Placental pericyte (primary cell): ENCODE measurements around a stretch of chr3.

DNA sequence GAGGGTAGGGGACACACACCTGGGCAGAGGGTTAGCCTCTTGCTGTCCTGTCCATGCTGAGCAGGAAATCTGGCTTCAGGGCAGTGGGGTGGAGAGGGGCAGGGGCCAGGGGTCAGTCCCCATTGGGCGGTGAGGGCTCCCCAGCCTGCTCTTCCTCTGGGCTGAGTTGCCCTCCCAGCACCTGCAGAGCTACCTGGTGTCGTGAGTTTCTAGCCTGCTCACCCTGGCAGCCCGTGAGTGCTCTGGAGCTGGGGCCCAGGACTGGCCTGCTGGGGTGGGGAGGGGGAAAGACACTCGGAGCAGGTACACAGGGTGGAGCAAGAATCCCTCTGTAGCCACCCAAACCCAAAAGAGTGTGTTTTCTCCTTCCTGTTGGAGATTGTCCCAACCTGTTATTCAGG, 9.1 kb downstream of the FAM3D start:
- CAGE, long polyA plus RNA: no peak

GRCh38 chr3:58657904-58658441, 8.6 kb downstream of the FAM3D start:
- CAGE, long polyA plus RNA: no peak

GRCh38 chr3:60124898-60125234, 1075.0 kb upstream of the CFAP20DC start:
- CAGE, long polyA plus RNA: no peak

DNA sequence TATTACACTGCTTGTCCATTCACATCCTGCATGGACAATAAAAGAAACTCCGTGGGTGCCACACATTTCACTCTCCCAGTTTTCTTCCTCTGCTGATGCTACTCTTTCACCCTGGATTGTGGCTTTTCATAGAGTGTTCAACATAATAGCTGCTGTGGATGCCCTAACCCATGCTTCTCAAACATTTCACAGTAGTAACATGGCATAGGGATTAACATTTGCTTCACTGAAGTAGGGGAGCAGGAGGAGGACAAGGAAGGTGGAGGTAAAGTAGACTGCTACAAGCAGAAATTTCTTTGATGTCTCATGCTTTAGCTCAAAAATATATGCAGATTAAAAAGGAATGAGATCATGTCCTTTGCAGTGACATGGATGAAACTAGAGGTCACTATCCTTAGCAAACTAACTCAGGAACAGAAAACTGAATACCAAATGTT, 993.9 kb downstream of the FHIT start:
- CAGE, long polyA plus RNA: no peak

DNA sequence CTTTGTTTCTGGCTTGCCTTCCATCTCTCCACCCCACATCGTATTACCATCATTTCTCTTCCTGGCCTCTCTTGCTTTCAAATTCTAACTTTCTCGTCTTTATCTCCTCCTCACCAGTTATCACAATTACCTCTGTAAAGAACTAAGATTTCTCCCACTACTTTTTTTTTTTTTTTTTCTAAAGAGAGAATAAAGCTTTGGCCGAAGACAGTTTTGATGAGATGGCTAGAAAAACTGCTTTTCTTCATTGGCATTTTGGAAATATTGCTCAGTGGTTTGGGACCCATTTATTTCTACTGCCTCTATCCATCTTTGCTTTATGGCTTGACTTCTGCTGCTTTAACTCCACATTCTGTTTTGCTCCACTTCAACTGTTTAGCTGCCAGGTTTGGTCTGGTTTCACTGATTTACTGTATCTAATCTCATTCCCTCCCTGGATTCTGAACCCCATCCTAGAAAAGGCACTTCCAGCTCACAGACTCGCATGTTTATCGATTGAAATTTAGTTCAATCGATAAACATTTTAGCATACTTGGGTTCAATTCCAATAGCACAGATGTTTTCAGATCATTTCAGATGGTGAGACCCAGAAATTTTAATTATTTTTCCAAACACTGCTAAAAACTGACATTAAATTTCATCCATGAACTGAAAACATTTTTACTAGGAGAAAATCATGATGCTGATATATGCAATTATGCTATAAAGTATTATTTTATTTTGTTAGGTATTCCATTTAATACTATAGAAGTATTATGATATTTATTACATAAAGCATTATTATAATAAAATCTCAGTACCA, 830.2 kb downstream of the FHIT start:
- CAGE, long polyA plus RNA: no peak

DNA sequence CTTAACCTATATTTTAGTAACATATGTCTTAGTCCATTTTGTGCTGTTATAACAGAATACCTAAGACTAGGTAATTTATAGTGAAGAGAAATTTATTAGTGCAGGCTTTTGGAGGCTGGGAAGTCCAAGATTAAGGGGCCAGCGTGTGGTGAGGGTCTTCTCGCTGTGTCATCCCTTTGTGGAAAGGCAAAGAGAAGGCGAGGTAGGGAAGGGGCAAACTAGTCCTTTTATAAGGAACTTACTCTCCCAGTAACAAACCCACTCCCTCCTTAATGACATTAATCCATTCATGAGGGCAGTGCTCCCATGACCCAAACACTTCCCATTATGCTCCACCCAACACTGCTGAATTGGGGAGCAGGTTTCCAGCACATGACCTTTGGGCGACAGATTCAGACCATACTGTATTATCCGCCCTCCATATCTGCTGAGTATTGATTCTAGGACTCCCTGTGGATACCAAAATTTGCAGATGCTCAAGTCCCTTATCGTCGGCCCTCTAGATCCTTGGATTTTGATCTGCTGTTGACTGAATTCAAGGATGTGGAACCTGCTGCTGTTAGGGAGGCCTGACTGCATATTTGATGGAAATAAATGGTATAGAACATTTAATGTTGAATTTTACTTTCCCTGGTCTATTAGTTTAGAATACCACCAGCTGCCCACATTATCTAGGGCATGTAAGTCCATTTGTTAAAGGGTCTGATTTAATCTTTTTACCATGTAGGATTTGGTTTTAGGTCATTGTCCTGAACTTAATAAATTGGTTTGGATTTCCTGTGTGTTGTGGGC, 35.7 kb downstream of the PTPRG start:
- CAGE, long polyA plus RNA: no peak

- CAGE, long polyA plus RNA: no peak
Measured at GRCh38 chr3:61684971-61685536, 123.7 kb downstream of the PTPRG start.

DNA sequence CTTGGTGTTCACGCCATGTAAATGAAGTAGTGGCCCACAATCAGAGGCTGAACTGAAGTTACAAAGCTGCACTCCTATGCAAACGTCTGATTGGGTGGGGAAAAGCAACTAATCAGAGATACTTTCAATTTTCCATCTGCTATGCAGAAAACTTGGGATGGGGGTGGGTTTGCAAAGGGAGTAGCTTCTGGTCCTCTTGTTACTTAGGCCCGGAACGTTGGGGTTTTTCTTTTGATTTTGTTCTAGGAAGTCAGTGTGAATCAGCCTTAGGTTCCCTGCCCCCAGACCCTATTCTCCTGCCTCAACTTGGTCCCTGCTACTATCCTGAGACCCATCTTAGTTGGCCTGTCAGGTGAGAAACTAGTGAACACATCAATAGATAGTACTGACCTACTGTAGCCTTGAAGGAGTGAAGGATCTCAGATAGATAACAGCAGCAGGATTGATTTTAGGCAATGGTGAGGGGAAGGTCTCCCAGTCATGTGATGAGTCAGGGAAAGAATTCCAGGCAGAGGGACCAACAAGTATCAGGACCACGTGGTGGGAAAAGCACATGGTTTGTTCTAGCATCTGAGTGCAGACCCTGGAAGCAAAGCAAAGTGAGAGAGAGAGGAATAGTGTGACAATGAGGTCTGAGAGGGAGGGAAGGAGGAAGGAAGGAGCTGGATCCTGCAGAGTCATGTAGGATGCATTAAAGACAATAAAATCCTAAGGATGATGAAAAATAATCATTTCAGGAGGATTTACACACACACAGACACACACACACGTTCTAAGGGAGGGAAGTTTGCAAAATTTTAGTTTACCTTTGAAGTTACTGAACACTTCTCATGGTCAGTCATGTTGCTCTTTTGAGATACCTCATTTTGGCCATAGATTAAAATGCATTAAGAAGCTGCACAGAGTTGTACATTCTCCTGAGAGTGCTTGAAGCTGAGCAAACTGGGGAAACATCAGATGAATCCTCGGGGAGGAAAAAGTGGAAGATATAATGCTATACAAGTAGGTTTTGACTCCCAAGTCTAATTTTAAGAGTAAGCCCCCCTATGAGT, 217.3 kb downstream of the PTPRG start:
- CAGE, long polyA plus RNA: no peak

DNA sequence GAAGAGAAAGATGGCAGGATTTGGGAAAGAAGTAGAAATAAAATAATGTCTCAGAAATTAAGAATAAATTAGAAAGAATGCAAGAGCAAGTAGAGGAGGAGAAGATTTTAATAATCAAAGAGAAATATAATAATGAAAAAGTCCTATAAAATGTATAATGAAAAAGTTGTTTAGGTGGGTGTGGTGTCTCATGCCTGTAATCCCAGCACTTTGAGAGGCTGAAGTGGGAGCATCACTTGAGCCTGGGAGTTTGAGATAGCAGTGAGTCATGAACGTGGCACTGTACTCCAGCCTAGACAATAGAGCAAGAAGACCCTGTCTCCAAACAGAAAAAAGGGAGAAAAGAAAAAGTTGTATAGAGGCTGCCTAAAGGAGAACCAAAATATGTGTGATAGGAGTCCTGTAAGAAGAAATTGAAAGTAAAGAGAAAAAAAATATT, 257.0 kb downstream of the PTPRG start:
- CAGE, long polyA plus RNA: no peak

DNA sequence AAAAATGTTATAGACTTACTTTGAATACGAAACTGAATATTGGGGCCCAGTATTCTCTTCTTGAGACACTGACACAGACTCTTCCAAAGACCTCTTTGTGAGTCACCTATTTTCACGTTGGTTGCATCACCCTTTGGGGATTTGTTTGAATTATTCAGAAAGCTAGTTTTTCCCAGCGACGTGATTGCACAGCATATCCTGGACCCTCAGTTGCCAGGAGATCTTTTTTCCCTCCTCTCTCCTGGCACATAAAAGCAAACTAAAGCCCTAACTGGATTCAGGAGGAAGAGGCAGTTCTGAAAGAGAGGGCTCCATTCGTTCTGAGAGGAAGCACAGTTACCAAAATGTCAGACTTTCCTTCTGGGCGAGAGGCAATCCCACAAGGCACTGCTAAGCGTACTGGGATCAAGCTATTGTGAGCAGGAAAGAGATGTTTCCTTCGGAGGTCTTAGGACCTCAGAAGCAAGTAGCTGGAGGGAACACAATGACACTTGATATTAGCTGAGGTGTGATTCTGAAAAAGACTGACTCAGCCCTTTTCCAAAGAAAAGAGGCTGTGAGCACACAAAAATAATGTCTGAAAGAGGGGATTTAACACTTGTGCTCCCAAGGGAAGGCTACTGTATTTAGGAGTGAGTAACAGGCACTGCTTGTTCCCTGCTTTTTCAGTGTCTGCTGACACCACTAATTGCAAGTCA, 65.8 kb upstream of the CADPS start:
- CAGE, long polyA plus RNA: no peak

DNA sequence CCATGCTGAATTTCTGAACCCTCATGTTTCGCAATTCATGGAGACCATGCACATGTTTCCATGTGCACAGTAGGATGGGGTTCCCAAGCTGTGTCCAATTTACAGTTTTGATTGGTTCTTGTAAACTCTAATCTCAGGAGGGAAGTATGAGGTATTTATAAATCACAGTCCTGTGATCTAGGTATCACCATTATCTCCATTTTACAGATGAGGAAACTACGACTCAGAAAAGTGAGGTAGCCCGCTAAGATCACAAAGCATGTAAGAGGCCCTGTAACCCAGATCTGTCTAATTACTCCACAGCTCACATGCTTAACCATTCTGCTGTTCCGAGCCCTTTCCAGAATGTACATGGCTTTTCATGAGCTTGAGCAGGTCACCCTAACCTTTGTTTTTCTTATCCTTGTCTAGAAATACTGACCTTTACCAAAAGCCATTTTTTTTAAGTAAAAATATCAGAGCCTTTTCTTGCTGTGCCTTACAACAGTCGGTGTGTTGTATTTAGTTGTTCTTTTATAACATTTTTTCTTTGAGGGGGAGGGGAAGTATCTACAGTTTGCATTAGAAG, 56.6 kb downstream of the ATXN7 start:
- CAGE, long polyA plus RNA: no peak

- CAGE, long polyA plus RNA: no peak
Measured at GRCh38 chr3:63924110-63924991, 60.7 kb downstream of the ATXN7 start.

GRCh38 chr3:63960319-63960913, 62.9 kb downstream of the PSMD6 start:
- CAGE, long polyA plus RNA: no peak

- CAGE, long polyA plus RNA: no peak
Measured at GRCh38 chr3:63966942-63967386, 56.3 kb downstream of the PSMD6 start.

GRCh38 chr3:64013162-64013756, 10.0 kb downstream of the PSMD6 start:
- CAGE, long polyA plus RNA: no peak

- CAGE, long polyA plus RNA: no peak
Measured at GRCh38 chr3:64097699-64098222, 74.5 kb upstream of the PSMD6 start.

DNA sequence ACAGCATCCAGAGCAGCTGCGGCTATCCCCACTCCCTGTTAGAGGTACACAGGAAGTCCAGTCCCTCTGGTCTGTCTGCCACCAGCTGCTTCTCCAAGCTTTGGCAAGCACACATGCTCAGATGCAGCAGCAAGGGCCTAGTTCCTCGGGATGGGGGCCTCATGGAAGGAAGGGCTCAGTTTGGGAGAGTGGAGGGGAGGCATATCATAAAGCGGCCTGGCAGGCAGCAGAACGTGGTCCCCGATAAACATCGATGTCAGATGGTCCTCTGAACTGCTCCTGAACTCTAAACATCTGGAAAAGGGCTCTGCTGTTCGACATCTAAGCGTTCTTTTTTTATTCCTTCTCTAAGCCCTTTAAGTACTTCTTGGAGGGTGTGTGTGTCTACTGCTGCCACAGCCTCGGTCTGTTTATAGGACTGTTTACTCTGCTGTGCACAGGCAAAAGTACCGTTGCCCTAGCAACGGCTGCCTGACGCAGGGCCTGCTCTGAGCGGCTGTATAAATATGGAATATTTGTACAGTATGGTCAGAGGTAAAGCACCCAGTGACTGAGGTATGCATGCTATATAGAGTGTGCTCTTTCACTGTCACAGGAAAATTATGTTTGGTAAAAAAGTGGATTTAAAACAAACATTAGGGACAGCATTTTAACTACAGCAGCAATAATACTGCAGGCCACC, 74.5 kb downstream of the PRICKLE2 start:
- CAGE, long polyA plus RNA: no peak

GRCh38 chr3:64162810-64163601, 62.3 kb downstream of the PRICKLE2 start:
- CAGE, long polyA plus RNA: no peak

- CAGE, long polyA plus RNA: no peak
Measured at GRCh38 chr3:64355173-64355915, 130.1 kb upstream of the PRICKLE2 start.

DNA sequence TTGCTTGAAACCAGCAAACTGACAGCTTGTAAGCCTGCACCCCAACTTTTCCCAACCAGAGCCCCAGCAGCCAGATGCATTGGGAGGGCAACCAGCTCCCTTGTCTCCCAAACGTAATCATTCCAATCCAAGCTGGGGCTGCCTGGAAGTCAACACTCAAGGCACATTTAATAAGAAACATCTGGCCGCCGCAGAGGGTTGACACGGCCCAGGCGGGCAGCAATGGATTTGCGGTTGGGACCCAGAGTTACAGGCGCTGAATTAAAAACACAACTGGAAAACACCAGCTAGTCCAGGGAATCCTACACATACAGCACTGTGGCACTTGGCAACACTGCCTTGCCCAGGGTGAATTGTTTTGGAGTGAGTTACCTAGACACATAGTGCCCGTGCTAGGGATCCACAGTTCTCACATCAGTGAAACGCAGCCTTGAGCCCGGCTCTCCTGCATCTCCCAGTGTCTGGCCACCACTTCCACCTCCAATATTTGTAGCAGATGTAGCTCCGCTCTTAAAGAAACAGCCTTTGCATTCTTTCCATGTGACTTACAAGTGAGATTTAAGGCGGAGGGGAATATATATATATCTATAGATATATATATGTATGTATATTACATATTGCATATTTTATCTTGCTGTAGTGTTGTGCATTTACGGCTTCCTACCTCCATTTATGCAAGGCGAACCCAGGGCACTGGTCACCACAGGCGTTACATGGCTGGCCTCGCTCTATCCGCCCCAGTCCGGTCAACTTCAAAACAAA, 218.7 kb upstream of the PRICKLE2 start:
- CAGE, long polyA plus RNA: no peak